ENCODE data around the genes SYAP1, BEND2 and SCML2.

GRCh38 chrX:13937734-13937983, 92.0 kb downstream of the GEMIN8 start:
- RRBS: 3% methylated on average over 6 of the region's 11 CpGs

- RRBS: no CpG with 5 or more reads among the region's 3 CpGs
Observed at GRCh38 chrX:13983797-13984139, 45.9 kb downstream of the GEMIN8 start.

GRCh38 chrX:14673691-14674335, 144.5 kb downstream of the GLRA2 start:
- RRBS: no CpG with 5 or more reads among the region's 4 CpGs

DNA sequence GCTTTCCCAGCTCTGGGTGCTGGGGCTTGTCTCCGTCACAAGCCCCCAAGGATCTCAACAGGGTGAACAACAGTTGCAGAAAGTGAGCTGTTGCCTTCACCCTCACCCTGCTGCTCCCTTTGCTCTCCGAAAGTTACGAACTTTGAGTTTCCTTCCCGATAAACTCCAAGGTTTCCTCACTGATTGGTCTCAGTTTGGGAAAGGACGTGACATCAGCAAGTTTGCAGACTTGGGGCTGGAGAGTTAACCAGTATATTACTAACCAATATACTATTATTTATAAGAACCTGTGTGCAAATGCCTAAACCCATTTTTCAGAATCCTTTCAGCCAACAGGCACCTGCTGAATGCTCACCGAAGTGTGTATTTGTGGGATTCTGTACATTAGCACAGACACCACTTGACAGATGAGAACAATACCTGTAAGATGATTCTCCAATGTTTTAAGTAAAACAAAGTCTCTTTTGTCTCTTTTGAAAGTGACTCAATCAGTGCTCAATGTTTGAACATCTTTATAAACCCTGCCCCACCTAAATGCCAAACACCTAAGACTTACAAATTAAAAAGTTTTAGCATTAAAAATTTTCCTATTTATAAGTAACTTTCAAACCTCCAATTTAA, 897 bp downstream of the ASB9 start:
- RRBS: no CpG with 5 or more reads among the region's 6 CpGs

DNA sequence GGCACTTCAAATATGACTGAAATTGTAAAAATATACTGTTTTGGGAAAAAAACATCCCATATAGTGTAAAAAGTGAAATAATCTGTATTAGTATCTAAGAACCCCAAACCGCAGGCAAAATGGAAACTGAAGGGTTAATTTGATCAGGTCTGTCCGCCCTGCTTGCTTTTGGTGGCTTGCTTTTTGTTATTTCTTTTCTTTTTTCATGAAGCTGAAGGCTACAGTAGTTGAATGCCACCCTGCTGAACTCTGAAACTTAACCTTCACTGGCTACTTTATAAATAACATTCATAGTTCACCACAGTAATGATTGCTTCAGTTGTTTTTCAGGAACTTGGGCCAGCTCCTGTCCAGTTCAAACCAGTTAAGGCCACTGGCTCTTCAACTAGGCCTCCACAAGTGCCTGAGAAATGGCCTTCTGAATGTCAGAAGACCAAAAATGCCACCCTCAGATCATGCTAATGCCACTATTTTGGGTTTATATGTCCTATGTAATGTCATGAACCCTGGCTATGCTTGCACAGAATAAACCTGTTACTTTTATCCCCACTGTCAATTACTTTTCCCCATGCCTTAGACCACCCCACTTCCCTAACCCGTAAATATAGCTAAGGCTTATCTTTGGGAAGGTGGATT, 7.7 kb upstream of the ASB9 start:
- RRBS: no CpG with 5 or more reads among the region's 3 CpGs

GRCh38 chrX:15737130-15737648, 881 bp upstream of the CA5B start:
- RRBS: no CpG with 5 or more reads among the region's 4 CpGs

DNA sequence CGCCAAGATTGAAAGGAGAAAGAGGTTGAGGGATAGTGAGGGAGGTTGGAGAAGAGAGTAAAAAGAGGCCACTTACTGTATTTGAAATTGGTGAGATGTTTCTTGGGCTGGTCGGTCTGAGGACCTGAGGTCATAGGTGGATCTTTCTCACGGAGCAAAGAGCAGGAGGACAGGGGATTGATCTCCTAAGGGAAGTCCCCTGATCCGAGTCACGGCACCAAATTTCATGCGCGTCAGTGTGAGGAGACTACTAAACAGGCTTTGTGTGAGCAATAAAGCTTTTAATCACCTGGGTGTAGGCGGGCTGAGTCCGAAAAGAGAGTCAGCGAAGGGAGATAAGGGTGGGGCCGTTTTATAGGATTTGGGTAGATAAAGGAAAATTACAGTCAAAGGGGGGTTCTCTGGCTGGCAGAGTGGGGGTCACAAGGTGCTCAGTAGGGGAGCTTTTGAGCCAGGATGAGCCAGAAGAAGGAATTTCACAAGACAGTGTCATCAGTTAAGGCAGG, 16.6 kb downstream of the MAGEB17 start:
- RRBS: no CpG with 5 or more reads among the region's 11 CpGs

GRCh38 chrX:16719048-16720435, at the start of gene SYAP1:
Gene SYAP1 (plus strand): TSS chrX:16719612.
- RRBS: under 1% methylated on average over 11 of the region's 66 CpGs

DNA sequence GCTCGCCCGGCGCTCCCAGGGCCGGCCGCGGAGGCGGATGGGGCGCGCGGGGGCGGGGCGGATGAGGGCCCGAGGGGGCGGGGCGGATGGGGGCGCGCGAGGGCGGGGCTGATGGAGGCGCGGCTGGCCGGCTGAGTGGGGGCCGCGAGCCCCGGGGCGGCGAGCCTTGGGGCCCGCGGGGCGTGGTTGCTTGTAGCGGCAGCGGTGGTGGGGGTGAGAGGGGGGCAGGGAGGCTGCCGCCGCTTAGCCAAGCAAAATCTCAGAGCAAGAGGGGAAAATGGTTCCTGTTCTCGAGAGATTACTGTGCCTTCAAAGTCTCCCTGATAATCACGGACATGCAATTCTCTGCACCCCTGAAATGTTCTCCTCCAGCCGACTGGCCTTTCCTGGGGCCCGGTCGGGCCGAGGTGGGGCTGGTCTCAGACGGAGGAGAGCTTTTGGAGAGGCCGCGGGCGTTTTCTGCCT, 387 bp upstream of the RBBP7 start:
- RRBS: 0% methylated on average over 7 of the region's 44 CpGs

DNA sequence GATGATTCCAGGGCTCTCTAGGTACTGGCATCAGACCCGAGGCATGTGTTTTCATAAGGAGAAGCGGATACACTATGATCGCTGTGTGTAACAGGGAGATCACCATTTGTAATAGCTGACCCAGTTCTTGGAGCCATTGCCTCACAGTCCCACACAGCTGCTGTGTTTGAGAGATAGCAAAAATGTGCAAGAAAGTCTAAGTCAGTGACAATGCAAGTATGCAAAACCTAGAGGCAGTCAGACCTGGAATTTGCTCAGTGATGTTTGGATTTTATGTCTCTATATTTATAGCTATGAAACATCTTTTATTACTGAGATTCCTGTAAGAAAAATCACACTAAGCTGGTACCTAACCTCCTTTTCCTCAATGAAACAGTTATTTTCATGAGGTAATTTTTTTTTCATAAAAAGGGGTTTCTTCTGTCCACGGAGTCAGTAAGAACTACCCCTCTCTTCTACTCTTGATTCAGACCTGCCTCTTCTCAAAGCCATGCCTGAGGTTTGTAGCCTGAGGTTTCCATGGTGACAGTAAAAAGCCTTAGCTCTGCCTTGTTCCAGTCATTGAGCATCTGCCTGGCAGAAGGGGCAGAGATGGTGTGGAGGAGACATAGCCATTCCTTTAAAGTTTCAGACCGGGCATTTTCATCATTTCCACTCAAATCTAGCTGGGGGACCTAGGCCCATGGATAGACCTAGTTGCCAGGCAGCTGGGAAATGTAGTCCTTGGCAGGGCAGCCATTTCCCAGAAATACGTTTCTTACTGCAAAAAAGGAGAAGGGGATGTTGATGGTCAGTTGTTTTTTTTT, 135.4 kb downstream of the REPS2 start:
- RRBS: no CpG with 5 or more reads among the region's 6 CpGs

DNA sequence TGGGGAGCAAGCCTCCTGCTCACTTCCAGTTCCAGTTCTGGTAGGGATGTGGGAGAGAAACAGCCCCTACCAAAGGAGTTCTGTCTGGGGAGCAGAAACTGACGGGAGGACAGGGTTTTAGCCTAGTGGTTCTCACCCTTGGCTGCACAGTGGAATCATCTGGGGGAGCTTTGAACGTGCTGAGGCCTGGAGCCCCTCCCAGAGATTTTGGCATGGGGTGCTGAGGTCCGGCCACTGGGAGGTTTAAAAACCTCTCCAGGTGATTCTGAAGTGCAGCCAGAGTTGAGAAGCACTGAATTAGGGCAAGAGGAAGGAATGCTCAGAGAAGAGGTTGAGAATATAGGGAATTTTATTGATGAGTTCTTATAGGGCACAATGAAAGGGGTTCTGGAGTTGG, 162.6 kb downstream of the REPS2 start:
- RRBS: no CpG with 5 or more reads among the region's 3 CpGs

GRCh38 chrX:17152175-17152907, 205.9 kb downstream of the REPS2 start:
- RRBS: no CpG with 5 or more reads among the region's 3 CpGs

DNA sequence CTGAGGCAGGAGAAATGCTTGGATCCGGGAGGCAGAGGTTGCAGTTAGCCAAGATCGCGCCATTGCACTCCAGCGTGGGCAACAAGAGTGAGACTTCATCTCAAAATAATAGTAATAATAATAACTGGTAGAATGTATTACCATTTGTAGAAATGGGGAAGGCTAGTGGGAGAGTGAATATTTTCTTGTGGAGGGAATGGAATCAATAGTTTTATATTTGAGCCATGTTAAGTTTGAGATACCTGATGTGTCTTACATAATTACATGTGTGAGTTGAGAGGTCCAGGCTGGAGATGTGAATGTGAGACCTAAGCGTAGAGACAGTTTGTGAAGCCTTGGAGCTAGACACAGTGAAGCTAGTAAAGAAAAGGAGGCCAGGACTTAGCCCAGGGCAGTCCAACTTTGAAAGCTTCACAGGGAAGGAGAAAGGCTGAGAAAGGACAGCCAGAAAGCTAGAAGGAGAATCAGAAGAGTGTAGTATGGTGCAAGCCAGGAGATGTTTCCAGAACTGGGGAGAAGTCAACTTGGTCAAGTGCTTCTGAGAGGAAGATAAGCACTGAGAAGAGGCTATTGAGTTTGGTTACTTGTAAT, 4.8 kb downstream of the NHS start:
- RRBS: no CpG with 5 or more reads among the region's 5 CpGs

DNA sequence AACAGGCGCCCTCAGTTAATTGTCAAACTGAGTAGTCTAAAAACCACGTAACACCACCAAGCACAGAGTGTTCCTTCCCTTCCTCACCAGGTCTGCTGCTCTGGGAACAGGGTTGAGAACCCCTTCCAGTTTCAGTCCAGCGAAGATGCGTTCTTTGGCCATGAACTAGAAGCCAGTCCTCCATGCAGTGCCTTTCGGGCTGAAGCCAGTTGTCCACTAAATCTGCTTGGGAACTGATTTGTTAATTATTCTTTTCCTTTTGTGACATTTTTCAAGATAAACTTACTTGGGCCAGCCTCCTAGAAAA, 150.1 kb upstream of the SCML1 start:
- RRBS: no CpG with 5 or more reads among the region's 5 CpGs

DNA sequence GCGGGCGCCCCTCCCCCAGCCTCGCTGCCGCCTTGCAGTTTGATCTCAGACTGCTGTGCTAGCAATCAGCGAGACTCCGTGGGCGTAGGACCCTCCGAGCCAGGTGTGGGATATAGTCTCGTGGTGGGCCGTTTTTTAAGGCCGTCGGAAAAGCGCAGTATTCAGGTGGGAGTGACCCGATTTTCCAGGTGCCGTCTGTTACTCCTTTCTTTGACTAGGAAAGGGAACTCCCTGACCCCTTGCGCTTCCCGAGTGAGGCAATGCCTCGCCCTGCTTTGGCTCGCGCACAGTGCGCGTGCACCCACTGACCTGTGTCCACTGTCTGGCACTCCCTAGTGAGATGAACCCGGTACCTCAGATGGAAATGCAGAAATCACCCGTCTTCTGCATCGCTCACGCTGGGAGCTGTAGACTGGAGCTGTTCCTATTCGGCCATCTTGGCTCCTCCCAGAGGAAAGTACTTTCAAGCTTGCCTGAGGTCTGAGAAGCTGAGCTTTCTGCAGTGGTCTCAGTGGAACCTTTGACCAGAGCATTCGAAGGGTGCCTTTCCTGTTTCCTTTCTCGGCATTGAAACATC, 49.7 kb downstream of the SCML1 start:
- RRBS: no CpG with 5 or more reads among the region's 29 CpGs

- RRBS: 100% methylated on average over 1 of the region's 24 CpGs
Observed at GRCh38 chrX:18220607-18221012, at the start of gene BEND2. Gene BEND2 (minus strand): TSS chrX:18220886.

DNA sequence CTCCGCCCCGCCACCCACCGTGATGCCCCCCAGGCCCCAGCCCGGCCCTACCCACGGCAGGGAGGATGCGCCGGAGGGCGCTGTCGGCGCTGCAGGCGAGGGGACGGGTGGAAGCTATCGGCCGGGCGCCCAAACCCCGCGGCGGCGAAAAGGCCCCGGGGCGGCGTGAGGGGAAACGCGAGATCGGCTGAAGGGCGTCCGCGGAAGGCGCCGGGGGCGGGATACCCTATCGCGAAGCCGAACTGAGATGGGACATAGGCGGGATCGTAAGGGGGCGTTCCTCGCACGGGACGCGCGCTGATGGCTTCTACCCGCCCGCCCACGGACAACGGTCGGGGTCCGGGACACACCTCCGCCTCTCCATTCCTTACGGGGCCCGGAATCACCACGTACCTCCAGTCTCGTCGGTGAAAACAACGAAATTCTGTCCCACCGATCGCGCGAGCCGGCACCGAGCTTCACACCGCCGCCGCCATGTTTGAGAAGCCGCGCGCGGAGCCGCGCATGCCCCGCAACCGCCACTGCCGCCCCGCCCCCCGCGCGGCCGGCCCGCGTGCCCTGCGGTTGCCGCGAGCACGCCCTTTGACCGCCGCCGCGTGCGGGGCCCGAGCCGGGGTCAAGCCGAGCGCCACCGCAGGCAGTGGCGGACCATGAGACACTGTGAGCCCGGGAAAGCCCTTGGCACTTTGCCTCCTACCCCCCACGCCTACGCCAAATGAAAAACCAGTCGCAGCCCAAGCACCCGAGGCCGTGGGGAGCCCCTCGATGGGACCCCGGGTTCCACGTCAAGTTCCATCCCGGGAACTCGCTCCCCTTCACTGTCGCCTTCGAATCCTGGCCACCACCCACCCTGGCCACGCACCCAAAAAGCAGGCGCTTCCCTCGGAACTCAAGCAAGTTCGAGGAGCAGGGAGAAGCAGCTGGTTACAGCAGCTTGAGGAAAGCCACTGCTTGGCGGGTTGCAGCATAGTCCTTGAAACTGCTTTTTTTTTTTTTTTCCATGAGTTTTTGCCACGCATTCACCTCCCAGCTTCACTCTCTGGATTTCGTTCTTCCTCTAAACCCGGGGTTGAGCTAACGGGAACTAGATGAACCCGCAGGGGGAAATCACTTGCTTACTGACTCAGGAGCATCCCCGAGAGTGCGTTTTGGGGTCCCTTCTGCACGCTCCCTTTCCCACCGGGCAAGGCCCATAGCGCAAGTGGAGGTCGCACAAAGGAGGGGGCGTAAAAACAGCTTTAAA, at the start of gene SCML2:
Gene SCML2, minus strand, starts transcription at position 490 of the 1,243 bp plus-strand sequence.
- RRBS: 2% methylated on average over 49 of the region's 125 CpGs

DNA sequence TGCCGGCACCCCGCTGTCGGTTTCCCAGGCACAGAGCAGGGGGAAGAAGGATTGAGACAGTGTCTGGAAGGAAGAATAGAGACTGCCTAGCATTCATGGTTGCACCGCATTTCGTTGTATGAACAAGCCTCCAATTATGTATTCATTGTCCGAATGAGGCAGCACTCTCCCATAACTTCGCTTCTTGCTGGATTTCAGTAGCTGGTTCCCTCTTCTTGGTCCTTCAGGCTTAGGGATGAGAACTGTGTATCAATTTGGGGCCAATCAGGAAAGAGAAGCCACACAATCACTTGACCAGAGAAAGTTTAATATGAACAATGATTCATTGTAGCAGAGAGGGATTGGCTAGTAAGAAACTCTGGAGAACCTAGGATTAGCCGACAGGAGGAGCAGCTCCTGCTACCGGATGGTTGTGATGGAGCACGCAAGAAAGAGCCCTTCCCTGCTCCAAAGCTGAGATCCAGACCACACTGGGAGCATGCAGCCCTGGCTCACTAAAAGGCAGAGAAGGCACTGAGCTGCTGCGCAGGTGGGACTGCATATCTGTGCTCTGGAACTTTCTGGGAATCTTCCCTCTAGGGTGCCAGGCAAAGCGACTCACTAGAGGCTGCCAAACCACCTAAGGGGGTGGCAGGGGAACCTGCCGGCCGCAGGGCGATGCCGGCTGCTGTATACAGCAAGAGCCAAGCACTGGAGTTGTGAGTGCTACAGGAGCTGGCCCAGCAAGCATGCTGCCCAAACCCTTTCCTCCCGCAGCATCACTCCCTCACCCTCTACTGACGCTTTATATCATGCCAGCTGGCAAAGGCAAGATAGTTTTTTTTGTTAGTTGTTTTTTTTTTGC, 30.4 kb upstream of the CDKL5 start:
- RRBS: no CpG with 5 or more reads among the region's 18 CpGs

- RRBS: no CpG with 5 or more reads among the region's 3 CpGs
Observed at GRCh38 chrX:18633094-18633624, 38.7 kb downstream of the RS1 start.

DNA sequence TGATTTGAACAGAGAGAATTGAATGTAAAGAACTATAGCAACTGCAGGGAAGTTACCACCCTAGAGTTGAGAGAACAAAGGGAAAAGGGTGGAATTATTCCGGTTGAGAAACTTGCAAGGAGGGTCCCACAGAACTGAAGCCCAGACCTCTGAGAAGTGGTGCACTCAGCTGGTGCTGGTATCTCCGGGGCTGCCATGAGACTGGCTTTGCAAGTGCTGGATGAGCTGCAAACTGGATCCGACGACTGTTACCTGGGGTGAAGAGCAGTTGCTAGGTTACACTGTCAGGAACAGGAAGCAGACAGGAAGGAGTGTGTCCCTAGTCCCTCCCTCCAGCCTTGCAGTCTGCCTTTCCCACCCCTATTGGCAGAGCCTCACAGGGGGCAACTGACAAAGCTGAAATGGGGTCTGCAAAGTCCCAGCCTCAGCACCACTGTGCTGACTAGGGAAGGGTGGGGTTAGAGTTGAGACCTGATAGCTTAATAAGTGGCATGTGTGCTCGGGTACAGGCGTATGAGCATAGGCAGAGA, 17.8 kb downstream of the PPEF1 start:
- RRBS: 84% methylated on average over 2 of the region's 6 CpGs